ENCODE measurements around a stretch of chr10.

DNA sequence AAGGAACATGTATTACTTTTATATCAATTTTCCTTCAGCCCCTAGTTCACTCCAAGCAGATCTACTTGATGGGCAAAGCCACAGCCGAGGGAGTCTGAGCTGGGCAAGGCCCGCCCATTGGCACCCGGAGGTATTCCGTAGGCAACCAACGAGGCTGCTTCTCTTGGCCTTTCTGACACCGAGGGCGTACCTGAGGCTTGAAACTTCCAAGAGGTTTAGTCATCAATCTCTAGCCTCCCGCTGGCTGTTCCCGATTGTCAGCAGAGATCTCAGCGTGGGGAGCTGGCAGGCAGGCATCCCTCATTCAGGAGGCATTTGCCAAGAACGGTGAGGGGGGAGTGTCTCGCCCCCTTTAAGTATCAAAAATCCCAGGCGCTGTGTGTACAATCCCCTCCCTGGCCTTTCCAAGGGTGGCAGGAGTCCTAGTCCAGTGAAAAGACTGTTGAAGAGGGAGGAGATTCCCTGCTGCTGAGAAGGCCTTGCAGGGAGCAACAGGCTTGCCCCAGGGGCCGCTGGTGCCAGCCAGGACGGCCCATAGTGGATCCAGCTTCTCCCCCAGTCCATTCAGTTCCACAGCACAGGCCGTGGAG, 39.8 kb downstream of the OAT start:
- PRO-cap = no peak

- PRO-cap = no peak
These were observed 29.6 kb downstream of the OAT start for GRCh38 chr10:124388959-124389689.

DNA sequence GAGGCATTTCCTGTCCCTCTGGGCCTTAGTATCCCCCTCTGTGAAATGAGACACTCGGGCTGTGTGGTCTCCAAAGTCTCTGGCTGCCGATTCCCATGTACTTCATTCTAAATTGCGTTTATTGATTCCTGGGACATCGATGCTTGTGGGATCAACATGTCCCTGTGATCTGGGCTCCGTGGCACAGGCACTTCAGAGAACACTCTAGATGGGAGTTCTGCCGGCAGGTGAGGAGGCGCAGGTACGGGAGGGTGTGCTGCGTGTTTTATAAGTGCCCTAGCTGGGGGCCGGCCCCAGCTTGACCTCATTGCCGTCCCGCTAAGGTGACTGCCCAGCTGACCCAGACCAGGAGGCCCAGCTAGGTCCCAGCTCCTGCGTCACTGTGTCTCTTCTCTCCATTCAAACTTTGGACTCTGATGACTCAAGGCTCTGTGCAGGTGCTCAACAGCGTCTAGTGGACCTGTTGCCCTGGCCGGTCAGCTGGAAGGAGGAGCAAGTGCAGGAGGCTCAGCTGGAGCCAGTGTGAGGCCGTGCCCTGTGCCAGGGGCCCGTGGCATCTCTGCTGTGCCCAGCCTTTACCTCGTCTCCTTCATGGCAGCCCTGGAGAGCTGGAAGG, 14.3 kb downstream of the LHPP start:
- PRO-cap = no peak

DNA sequence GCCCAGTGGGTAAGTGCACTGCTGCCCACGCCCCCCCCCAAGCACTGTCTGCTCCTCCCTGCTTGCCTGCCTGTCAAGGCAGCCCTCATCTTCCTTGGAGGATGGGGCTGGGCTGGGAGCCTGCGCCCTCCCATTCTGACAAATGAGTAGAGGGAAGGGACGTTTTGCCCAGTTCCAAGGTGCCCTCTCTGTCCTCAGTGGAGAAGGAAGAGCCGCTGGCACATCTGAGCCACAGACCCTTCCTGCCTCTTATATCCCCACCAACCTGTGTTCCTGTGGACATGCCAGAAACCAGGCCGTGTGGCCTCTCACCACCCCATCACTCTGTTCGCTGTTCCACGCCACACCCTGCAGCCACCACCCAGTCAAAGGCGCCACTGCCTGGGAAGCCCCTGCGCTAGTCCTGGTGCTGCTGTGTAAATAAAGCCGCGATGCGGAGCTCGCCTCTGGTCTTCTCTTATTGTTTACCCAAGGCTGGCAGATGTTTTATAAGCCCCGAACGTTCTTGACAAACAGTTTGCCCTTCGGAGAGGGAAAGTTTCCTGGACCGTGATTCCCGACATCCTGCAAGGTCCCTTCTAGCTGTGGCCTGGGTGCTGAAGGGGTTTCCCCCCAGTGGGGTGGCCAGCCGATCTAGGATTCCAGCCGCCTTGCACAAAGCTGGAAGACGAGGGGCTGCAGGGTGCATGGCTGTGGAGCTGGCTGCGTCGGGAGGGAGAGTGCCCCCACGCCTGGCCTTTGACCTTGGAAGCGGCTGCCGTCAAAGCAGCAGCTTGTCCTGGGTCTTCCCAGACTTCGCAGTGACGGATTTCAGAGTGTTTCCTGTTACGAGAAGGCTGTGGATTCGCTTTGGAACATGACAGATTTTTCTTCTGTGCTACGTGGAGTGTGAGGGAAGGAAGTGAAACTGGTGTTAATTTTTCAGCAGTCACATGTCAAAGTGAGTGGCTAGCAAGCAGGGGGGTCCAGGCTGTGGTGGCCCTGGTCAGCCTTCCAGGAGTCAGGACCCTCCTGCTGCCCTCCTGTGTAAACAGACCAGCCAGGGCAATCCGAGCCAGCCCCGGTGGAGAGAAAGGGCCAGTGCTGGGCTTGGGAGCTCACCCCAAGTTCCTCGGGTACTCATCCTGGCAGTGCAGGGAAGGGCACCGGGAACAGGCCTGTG, 61.5 kb downstream of the LHPP start:
- PRO-cap = no peak

DNA sequence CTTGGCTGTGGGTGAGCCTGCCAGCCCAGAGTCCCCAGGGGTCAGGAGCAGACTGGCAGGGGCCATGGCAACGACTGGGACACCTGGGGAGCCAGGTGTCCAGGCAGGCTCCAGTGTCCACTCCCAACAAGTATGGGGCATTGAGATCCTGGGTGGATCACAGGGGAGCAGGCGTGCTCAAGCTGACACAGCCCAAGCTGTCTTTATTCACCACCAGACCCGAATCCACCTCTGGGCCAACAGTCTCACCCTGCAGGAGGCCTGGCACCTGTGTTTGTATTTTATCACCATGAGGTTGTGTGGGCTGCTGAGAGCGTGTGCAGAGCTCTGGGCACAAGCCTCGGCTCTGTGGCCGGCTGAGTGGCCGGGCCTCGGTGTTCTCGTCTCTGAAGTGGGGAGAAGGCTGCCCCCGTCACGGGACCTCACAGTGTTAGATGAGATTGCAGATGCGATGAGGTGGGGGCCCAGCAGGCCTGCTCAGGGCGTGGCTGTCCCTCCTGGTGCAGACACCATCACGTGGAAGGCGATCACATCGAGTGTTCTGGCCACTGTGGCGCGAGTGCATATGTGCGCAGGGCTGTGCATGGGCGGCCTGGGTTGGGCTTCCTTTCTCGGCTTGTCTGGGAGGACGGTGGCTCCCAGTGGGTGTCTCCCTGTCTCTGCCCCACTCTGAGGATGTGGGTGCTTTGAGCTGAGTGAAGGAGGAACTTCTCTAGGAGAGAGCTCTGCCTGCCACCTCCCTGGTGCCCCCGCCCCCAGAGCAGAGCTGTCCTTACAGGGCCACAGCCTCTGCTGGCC, 82.9 kb downstream of the LHPP start:
- PRO-cap = no peak

DNA sequence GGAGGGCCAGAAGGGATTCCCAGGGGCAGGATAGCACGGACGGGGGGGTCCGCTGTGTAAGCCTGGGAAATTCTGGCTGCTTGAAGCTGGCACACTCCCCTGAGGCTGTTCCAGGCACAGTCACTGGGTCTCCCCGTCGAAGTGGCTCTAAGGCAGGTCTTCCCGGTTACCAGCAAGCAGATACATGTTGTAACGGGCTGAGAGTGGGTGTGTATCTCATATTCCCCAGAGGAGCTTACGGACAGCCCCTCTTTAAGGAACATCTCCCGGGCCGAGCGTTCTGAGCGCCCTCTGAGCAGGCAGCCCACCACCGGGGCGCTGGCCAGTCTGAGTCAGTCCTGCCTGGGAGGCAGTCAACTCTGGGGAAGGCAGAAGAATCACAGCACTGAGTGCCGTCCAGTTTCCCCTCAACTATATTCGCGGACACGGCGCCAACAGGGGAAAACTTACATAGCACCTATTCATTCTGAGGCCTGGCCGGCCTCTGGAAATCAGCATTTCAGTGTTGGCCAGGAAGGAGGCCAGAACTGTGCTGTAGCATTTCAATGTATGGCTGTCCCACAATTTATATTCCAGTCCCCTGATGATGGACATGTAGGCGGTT, 117.4 kb downstream of the LHPP start:
- PRO-cap = no peak

DNA sequence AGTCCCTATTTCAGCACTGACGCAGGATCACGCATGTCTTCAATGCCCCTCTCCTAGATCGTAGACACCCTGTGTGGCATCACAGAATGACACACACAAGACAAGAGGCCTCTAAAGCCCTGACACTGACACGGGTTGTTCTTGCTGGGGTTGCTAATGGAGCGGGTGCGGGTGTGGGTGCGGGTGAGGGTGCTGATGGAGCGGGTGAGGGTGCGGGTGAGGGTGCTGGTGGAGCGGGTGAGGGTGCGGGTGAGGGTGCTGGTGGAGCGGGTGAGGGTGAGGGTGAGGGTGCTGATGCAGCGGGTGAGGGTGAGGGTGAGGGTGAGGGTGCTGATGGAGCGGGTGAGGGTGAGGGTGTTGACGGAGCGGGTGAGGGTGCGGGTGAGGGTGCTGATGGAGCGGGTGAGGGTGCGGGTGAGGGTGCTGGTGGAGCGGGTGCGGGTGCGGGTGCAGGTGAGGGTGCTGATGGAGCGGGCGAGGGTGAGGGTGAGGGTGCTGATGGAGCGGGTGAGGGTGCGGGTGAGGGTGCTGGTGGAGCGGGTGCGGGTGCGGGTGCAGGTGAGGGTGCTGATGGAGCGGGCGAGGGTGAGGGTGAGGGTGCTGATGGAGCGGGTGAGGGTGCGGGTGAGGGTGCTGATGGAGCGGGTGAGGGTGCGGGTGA, 133.9 kb downstream of the FAM53B start:
- PRO-cap = no peak

DNA sequence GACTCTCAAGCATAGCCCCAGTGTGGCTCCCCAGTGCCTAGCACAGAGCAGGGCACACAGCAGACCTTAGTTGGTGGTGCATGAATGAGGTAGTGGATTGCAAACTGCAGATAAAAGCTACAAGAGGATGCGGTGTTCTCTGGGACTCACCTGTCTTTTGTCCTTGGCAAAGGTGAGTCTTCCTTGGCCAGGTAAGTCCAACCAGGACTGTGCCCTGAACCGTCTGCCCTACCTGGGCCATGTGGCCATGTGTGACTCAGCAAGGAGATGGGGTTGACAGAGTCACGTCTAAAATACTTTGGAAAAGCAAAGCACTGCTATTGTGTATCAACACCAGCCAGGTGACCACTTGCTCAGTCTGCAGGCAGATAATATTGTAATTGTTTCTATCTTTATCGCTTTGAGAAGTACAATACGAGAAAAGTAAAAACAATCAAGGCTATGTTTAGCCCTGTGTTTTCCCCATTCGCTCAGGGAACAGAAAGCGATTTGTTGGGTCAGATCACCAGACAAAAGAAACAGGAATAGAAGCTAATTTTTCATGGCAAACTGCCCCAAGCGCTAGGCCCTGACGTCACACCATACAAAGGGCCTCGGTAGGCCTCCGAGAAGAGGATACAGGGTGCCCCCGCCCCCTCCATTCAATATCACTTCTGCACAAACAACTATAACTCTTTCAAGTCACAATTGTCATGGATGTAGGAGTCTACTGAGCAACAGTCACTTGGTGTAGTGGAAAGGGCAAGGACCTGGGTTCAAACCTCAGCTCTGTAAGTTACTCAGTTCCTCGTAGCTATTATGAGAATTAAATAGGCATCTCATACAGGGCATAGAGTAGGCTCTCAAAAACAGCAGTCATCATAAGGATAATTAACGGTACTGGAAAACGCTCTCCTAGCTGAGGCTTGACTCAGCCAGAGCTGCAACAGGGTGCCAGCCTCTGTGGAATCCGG, 57.2 kb downstream of the FAM53B start:
- PRO-cap = no peak

- PRO-cap = no peak
These were observed 37.8 kb downstream of the FAM53B start for GRCh38 chr10:124706203-124706880.

- PRO-cap = no peak
These were observed 35.1 kb downstream of the FAM53B start for GRCh38 chr10:124708922-124709565.

DNA sequence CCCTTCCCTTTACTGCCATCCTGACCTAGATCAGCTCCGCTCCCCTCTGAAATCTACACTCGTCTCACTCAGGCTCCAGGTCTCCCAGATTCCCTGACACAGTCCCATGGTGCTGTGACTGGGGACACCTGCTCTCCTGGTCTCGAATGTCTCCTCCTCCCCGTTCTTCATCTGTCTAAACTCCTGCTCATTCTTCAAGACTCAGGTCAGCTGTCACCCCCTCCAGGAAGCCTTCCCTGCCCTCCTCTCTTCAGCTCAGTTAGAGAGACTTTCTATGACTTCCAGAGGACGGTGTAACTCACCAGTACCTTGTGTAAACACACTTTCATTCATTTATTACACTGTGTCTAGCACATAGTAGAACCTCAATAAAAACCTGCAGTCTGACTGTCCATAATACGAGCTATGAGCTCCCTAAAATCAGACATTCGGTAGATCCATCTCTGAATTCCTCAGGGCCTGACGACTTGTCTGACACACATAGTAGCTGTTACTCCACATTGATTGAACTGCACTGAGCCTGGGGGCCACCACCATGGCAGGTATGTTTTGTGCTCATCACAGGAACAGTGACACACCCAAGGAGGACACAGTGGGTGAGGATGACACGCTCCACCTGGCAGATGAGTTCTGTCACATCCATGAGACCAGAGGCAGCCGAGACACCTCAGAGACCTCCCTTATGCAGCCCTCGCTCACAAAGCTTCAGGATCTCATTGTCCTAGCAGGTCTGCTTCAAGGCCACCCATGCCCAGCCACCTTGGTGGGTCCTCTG, 10.2 kb downstream of the FAM53B start:
- PRO-cap = no peak

GRCh38 chr10:124892898-124893293, 49.0 kb upstream of the ZRANB1 start:
- PRO-cap = no peak

GRCh38 chr10:124916460-124916617, 25.6 kb upstream of the ZRANB1 start:
- PRO-cap = no peak

- PRO-cap = no peak
These were observed 13.3 kb upstream of the ZRANB1 start for GRCh38 chr10:124928529-124929071.

DNA sequence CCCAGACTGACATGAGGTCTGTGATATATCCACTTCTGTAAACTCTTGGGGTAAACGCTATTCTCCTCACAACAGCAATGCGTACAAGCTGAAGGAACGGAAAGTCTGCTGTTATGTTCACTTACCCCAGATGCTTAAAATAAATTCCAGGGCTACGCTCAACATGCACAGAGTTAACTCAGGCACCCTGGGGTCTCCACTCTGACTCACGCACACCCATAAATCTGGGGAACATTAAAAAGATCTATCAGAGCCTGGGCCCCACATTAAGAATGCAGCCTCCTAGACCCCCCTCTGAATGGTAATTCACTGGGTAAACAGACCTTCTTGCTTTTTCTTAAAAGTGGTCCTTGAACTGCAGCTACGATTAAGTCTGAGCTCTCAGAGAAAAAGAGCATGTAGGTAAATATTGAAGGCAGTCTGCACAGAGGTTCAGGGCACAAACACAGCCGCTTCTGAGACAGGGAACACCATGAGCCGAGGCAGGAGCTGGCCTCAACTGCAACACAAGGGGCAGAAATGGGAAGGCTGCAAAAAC, 27.0 kb upstream of the CTBP2 start:
- PRO-cap = no peak

DNA sequence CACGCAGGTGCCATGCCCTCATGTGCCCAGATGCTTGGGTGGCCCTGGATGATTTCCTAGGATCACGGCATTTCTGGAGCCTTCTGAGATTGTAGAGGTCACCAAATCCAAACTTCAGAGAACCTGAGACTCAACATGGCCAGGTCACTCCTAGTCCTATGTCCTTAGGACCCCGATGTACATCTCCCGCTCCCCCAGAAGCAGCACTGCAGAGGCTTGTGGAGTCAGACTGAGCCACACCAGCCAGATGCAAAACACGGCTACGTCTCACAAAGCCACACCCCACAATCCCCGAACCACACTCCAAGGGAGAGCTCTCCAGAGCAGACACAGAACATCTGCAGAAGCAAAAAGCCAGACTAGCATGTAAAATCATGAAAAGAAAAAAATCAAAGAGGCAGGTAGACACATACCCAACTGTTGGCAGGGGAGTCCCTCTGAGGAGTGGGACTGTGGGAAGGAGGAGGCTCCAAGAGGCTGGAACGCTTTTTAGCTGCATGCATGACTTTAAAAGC, 27.5 kb upstream of the CTBP2 start:
- PRO-cap = no peak

DNA sequence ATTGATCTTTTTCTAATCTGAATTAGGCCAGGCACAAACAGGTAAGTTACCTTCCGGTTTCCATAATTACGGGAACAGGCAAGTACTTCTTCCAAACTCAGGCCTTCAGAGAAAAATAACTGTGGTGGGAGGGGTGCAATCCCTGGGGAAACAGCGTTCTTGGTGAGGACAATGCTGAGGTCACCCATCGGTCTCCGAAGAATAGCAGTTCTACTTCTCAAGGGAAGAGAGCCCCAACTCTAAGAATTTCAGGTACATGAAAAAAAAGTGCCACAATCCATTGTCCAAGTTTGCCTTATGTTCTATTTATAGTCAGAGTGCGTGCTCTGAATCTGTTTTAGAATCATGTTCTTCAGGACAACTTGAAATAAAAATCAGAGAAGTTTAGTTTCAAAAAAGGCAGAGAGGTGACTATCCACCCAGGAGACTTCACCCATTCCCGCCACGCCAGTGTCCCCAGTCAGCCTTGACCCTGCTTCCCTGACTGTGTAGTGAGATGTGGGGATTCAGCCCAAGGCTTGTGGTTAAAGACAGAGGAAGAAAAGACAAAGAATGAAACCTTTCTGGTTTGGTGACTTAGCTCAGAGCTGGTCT, 36.5 kb upstream of the CTBP2 start:
- PRO-cap = no peak

DNA sequence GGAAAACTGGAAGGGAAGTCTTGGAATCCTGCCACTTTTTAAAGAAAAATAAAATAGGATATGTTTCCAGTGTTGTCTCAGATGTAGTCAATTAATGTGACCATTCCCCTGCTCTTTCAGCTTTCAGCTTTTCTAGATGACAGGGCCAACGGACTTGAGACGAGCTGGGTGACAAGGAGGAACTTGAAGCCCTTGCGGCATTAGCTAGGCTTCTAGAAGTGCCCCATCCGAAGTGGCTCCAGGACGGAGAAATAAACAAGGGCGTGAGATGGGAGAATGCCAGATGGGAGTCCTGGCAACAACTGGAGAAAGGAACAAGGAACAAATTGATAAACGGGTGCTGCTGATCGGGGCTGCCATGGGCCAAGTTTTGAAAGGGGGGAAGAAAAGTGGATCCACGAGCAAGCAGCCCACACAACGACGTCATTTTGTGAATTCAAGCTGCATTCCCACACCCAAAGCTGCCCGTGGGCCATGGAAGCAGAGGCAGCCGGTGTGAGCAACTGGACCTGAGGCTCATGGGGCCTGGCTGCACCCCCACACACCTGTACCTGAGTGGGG, 90.3 kb upstream of the CTBP2 start:
- PRO-cap = no peak

DNA sequence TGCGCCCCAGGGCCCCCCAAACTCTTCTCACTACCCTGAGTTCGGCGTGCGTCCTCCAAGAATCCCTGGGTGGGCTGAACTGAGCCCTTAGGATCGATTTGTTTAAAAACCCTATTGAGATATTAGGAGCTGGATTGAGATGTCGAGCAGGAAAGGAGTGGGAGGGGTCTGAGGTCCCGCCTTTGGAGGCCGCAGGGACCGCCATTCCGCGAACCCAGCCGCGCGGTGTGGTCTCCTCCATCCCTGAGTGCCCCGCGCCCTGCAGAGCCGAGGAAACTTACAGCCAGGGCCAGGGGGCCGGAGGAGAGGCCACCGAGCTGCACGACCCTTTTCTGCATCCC, 134.1 kb upstream of the CTBP2 start:
- PRO-cap = no peak

DNA sequence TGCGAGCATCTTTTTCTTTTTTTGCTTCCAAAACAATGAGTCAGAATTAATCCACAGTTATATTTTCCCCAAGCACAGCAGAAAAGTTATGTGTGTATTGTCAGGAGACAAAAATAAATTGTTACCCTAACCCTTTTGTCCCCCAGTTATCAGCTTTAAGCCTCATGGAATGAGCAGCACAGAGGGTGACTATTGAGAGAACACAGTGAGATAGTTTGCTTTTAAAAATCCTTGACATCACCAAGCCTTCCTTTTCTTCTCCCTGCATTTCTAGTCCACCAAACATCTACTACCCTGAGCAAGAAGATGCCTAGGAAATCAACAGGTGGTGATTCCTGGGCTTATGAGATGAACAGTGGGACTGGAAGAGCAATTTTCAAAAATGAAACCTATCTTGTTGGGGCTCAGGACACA, 27.9 kb downstream of the BCCIP start:
- PRO-cap = no peak